Melanocyte of skin (primary cell): ENCODE data around the genes LGALS9, NOS2 and RAB34.

GRCh38 chr17:27349365-27350348 lies 55.7 kb downstream of the WSB1 start:
- CAGE, long polyA plus RNA, 2 experiments: no peak in any of the 2 experiments

DNA sequence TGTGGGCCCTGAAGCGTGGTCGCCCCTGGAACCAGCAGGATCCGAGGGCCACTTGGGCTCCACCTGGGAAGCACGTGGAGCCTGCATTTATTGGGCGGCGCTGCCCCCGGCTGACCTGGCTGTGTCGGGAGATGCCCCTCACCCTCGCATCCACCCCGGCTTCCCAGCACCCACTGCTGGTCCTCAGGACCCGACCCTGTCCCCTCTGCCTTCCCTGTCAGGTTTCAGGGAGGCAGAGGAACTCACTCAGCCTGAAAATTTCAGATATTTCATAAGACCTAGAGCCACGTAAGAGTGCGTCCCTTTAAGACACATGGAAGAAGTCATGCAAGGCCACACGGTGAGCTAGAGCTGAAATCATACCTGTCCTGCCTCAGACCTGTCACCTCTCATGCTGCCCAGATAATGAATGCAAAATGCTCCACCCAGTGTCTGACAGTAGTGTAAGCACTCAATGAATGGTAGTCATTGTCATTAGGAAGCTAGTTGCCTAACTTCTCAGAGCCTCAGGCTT lies 60.4 kb downstream of the WSB1 start:
- CAGE, long polyA plus RNA, 2 experiments: no peak in any of the 2 experiments

DNA sequence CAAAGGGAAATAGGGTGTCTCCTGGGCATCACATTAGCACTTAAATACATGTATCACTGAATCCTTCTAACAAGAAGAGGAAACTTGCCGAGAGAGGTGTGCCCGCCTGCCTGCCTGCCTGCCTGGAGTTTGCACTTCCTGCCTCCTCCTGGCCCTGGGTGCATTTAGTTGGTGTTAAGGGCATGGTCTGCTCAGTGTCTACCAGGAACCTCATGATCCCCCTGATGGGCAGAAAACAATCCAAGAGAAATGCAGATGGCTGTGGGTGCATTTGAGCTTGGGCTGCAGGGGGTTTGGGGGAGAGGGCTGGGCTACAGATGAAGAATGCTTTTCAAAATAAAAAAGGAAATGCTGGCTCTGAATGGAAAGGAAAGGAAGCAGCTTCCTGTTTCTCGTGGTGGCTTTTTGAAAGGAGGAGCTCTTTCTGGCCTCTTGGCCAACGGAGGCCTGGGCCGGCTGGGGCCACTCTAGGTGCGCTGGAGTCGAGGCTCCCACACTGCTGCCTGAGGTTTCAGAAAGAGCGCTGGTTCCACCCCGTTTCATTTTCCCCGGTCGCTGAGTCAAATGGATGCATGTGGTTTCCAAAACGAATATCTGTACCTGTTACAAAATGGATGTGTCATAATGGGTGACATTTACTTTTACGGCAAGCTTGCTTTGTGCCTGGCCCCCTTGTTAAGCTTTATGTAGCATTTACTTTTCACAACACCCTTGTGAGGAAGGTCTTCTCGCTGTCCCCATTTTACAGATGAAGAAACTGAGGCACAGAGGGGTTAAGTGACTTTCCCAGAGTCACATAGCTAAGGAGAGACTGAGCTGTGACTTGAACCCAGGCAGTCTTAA lies 10.3 kb downstream of the KSR1 start:
- CAGE, long polyA plus RNA, 2 experiments: no peak in any of the 2 experiments

- CAGE, long polyA plus RNA, 2 experiments: no peak in any of the 2 experiments
These were observed 56.9 kb upstream of the LGALS9 start for GRCh38 chr17:27573777-27574739.

DNA sequence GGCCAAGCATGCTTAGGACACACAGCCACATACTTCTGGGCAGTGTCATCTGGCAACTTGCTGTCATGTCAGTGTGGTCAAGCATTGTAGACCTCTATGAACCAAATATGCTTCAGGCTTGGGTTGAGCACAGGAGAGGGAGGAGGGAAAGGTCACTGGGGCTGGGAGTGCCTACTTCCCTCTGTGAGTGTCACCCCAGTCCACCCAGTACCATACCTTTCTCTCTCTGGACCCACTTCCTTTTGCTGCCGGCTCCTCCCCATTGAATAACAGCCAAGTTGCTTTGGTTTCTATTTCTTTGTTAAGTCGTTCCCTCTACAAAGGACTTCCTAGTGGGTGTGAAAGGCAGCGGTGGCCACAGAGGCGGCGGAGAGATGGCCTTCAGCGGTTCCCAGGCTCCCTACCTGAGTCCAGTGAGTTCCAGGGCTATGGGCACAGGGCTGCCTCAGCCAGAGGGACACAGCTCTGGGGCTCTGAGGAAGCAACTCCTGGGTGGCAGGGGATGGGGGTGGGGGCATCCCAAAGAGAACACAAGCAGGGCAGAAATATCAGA lies at the start of gene LGALS9:
LGALS9 (plus strand) TSS at position 297 of the 553 bp plus-strand sequence.
- CAGE, long polyA plus RNA, 2 experiments: no peak in any of the 2 experiments

DNA sequence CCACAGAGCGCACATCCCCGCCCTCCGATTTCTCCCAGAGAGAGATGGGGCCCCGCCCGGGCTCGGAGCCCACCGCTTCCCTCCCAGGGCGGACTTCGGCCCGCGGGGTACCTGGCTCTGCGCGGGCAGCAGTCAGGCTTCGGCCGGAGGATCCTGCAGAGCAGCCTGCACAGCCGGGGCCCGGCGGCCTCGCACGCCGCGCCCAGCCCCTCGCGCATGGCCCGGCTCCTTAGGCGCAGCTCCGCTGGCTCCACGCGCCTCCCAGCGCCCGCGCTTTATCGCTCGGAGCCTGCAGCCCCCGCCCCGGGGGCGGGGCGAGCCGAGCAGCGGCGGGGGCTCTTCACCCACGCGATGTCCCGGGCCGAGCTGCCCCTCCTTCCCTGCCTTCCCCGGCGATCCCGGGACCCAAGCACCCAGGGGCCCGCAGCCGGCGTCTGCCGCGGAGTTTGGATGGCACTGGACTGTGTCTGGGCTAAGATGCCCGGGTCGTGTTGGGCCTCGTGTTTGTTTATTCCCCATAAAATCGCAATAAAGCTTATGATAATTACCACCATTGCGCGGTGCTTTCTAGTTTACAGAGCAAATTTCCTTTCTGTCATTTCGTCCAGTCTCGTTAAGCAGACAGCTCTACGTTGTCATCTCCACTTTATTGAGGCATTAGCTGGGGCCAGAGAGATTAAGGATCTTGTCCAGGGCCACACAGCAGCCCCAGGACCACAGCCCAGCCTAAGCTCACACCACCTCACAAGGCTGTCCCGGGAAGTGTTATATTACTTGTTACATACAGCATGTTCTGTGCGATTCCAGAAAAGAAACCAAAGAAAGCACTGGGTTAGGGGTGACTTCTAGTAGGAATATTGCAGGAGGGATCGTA lies 6.6 kb downstream of the NOS2 start:
- CAGE, long polyA plus RNA, 2 experiments: no peak in any of the 2 experiments

DNA sequence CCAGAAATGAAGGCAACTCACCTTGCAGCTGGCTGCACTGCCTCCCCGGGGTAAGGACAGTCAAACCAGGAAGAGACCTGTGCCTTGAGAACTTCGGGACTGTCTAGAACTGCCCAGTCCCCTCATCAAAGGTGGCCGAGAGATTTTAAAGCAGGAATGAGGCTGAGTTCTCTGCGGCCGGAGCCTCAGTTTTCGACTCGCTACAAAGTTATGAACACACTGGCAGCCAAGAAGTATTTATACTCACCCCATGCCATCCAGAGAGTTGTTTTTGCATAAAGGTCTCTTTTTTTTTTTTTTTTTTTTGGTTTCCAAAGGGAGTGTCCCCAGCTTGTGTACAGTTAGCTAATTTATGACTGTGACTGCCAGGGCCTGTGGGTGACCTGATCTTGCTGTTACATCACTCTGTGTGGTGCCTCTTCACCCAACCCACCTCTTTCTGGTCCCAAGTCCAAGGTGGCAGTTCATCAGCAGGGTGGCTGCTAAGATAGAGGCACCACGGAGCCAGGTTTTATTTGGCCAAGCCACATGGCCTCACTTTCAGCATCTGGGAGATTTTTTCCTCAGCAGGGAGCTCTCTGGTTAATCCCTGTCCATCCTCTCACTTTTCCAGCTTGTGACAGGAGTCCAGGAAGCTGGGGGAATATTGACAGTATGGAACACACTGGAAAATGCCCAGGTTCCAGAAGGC lies at the start of gene NOS2:
NOS2 (minus strand) TSS at position 212 of the 691 bp plus-strand sequence.
- CAGE, long polyA plus RNA, 2 experiments: no peak in any of the 2 experiments

- CAGE, long polyA plus RNA, 2 experiments: no peak in any of the 2 experiments
These were observed 5.6 kb upstream of the NOS2 start for GRCh38 chr17:27805957-27806266.

DNA sequence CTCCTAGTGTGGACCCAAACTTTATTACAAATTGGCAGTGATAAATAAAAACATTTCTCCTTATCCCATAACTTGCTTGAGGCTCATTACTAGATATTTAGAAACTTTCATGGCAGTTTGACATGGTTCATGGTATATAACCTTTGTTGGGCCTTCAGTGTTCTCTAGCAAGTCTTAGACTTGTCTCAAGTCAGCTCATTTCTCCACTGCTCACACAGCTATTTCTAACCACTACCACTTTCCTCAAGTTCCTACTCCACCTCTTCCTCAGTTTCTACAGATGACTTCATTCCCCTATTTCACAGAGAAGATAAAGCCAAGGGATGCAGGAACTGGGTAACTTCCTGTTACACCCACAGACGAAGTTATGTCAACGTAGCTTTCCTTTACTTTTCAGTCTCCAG lies 23.2 kb downstream of the NLK start:
- CAGE, long polyA plus RNA, 2 experiments: no peak in any of the 2 experiments

DNA sequence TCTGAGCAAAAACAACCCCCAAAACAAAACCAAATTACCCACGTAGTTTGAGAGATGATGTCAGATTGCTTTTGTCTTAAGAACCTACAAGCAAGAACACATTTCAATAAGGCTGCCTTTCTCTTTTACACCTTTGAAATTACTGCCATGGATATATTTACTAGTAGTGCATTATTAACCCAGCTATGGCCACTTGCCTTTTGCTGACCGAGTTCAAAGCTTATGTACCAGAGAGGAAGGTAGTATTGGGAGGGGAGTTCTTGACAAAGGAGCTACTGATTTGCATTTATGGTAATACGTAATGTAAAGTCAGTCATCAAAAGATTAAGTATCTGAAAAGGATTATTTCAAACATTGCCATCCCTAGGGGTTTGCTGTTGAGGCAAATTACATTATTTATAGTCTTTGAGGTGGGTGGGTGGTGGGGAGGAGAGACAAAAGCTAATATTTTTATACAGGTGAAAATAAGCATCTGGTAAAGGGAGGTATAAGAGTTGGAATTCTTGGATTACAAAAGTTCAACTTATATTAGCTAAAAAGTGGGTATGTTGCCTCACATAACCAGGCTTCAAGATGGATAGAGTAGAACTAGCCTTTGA lies 51.9 kb downstream of the NLK start:
- CAGE, long polyA plus RNA, 2 experiments: no peak in any of the 2 experiments

GRCh38 chr17:28397335-28398008 lies 8.5 kb downstream of the SLC46A1 start:
- CAGE, long polyA plus RNA, 2 experiments: no peak in any of the 2 experiments

DNA sequence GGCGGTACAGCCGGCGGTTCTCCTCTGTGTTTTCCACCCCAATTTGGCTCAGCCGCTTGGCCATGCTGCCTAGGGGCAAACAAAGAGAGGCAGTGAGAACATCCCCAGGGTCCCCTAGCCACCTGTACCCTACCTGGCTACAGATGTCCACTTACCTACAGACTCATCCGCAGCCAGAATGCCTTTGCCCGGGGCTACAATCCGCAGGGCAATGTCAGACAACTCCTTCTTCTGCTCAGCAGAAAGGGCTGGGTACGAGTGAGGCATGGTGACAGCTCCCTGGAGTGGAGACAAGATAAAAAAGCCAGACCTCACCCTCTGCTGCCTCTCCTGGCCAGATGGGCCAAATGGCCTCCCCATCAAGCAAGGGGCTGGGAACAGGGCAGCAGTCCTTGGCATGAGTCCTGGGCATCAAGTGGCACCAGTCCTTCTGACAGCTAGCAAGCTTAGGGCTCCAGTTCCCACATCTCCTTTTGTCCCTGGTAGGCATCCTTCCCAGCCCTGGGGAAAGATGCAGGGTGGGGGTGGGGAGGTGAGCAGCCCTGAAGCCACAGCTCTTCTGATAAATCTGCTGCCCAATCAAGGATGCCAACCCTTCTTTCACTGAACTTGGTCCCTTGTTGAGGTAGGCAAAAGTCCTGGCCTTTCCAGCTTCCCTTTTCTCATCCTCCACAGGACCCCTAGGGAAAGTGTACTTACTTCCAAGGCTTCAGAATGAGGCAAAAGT lies 1.3 kb downstream of the ALDOC start:
- CAGE, long polyA plus RNA, 2 experiments: no peak in any of the 2 experiments

DNA sequence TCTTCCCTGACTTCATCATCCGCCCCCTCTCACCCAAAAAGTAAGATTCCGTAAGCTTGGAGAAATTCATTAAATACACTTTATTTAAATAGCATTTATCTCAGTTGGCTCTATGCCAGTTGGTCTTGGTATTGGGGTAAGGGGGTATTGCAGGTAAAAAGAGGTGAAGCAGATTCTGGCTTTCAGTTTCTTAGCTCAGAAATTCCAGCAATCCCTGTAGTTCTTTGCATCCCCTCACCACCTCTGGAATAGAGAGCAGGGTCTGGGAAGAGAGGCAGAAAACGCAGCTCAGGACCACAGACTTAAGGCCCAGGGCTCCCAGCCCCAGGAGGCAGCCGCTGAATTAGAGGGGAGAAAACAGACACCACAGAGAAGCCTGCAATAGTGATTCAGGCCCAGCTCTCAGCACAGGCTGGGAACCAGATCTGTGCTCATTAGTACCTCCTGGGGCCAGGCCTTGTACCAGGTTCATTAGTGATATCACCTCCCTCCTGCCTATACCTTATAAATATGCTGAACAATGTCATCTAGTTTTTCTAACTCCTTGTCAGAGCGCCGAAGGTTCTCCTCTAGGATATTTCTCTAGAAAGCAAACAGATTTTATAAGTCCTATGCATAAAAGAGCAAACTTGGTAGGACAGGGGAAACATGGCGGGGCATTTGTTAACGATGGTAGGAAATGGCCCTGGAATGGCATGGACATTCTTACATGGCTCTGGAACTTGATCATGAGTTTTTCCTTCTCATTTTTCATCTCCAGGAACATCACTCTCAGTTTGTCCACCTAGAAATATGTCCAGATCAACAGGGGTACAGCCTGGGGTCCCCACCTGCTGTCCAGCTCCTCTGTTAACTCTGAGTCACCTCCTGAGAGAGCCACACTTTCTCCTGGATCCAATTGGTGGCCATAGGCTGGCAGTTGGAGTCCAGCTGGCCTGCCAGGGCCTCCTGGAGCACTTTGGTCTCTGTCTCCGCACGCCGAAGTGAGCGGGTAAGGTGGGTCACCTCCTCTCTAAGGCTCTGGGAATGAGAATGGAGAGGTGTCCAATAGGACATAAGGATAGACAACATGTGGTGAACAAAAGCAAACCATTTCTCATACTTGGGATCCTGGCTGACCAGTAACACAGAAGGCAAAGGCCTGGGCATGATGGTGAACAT lies 1.2 kb upstream of the ALDOC start:
- CAGE, long polyA plus RNA, 2 experiments: no peak in any of the 2 experiments

DNA sequence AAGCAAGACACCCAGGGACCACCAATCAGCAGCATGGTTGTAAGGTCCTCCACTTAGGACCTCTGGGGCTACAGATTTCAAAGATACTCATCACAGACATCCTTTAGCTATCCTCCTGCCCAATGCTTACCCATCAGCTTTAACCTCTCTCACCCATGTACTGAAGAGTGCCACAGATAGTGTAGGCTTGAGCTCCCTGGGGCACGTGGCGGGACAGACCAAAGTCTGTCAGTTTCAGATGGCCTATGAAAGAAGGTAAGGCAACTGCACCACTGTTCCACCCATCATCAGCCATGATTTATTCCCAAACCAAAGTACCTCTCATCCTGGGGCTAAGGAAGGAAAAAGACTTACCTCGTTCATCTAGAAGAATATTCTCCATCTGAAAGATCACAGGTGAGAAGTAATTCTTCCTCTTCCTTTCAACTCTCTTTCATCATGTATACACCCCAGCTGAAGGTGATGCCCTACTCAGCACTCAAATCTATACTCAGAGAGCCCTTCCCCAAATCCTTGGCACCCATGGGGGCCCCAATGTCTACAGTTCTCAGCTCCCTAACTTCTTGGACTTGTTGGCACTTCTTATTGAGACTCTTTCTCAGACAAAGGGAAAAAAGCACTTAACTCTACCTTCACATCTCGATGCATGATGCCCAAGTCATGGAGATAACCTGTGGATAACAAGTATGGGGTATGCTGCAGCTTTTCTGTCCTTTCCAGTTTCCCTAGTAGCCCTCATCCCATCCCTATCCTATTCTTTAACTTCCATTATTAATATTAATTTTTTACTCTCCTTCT lies 2.4 kb downstream of the RSKR start:
- CAGE, long polyA plus RNA, 2 experiments: no peak in any of the 2 experiments

GRCh38 chr17:28612212-28612597 lies 1.8 kb downstream of the RSKR start:
- CAGE, long polyA plus RNA, 2 experiments: no peak in any of the 2 experiments

GRCh38 chr17:28644327-28644966 lies 511 bp downstream of the BLTP2 start:
- CAGE, long polyA plus RNA, 2 experiments: no peak in any of the 2 experiments

GRCh38 chr17:28698220-28698824 lies 13.4 kb downstream of the PROCA1 start:
- CAGE, long polyA plus RNA, 2 experiments: no peak in any of the 2 experiments

- CAGE, long polyA plus RNA, 2 experiments: no peak in any of the 2 experiments
These were observed at the start of gene RAB34 for GRCh38 chr17:28717566-28718730. TSS of gene RAB34 (minus strand) at chr17:28717868.

GRCh38 chr17:28724485-28724879 lies 1.6 kb downstream of the TLCD1 start:
- CAGE, long polyA plus RNA, 2 experiments: no peak in any of the 2 experiments

- CAGE, long polyA plus RNA, 2 experiments: no peak in any of the 2 experiments
These were observed 1.6 kb downstream of the TRAF4 start for GRCh38 chr17:28745125-28746016.